LNCaP clone FGC (cell line): Measurements from ENCODE around the genes LINGO3, TIMM13 and ZNF555.

GRCh38 chr19:2303506-2303983, 4.4 kb downstream of the LINGO3 start:
- RRBS, 2 experiments, result 10 to 19% methylated on average over 2 of the region's 15 CpGs

GRCh38 chr19:2307981-2308650, at the start of gene LINGO3:
TSS of gene LINGO3 (minus strand) at chr19:2308154.
- RRBS, 2 experiments, result 2% methylated on average over 35 to 40 of the region's 81 CpGs

DNA sequence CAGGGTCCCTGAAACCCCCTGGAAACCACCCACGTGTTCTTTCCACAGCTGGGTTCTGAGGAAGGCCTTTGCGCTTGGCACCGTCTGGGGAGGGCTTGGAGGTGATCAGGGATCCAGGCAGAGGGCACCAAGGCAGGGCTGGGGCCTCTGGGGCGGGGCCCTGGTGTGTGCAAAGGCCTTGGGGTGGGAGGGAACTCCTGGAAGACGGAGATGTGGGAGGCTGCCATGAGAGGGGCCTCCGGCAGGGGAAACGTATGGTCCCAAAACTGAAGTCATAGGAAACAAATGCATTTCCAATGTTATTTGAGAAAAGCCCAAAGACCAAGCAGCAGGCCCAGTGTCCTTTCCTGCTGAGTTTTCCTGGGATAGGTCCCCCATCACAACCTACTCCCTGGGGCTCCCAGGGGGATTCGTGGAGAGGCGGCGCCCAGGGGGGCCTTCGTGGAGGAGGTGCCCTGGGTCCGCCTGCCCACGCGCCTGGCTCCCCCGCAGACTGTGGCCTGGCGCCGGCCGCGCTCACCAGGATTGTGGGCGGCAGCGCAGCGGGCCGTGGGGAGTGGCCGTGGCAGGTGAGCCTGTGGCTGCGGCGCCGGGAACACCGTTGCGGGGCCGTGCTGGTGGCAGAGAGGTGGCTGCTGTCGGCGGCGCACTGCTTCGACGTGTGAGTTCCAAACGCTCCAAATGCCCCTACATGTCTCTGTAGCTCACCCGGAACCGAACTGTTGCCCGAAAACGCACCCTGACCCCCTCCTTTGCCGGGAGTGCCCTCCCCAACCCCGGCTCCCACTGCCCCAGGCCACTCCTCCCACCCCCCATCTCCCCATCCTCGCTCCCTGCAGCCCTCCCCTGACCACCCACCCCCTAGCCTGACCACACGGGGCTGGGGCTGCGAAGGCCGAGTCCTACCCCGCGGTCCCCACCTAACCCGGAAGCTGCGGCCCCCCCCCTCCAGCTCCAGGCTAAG, 3.5 kb downstream of the TIMM13 start:
- RRBS, 2 experiments, result 93 to 96% methylated on average over 11 to 14 of the region's 50 CpGs

GRCh38 chr19:2427080-2427749, at the start of gene TIMM13:
TSS of gene TIMM13 (minus strand) at chr19:2427586.
- RRBS, 2 experiments, result under 1 to 2% methylated on average over 39 to 43 of the region's 78 CpGs

- RRBS, 2 experiments, result 86 to 90% methylated on average over 2 of the region's 16 CpGs
Measured at GRCh38 chr19:2437874-2438282, 10.5 kb upstream of the TIMM13 start.

GRCh38 chr19:2598760-2599640, 103.5 kb downstream of the GNG7 start:
- RRBS, 2 experiments, result 80% methylated on average over 1 of the region's 38 CpGs

DNA sequence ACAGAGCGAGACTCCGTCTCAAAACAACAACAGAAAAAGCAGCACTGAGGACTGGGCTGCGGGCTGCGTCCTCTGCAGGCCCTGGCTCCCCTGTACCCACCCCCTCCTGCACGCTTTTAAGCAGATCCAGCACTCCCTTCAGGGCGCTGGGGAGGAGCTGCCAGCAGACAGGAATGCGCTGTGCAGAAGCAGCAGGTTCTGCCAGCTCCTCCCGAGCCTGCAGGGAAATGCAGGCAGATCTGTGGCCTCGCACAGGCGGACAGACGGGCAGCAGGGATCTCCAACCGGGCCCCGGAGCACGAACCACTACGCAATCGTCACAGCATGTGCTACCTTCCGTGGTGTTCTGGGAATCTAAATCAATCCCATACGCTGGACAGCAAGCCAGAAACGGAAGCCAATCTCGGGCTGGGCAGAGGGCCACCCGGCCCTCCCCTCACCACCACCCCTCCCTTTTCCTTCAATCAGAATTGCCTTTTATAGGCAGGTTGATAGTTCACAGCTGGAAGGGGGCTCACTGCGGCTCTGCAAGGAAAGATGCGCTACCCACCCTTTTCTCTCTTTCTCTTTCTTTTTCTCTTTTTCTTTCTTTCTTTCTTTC, 100.1 kb downstream of the GNG7 start:
- RRBS, 2 experiments, result no CpG with 5 or more reads among the region's 23 CpGs

DNA sequence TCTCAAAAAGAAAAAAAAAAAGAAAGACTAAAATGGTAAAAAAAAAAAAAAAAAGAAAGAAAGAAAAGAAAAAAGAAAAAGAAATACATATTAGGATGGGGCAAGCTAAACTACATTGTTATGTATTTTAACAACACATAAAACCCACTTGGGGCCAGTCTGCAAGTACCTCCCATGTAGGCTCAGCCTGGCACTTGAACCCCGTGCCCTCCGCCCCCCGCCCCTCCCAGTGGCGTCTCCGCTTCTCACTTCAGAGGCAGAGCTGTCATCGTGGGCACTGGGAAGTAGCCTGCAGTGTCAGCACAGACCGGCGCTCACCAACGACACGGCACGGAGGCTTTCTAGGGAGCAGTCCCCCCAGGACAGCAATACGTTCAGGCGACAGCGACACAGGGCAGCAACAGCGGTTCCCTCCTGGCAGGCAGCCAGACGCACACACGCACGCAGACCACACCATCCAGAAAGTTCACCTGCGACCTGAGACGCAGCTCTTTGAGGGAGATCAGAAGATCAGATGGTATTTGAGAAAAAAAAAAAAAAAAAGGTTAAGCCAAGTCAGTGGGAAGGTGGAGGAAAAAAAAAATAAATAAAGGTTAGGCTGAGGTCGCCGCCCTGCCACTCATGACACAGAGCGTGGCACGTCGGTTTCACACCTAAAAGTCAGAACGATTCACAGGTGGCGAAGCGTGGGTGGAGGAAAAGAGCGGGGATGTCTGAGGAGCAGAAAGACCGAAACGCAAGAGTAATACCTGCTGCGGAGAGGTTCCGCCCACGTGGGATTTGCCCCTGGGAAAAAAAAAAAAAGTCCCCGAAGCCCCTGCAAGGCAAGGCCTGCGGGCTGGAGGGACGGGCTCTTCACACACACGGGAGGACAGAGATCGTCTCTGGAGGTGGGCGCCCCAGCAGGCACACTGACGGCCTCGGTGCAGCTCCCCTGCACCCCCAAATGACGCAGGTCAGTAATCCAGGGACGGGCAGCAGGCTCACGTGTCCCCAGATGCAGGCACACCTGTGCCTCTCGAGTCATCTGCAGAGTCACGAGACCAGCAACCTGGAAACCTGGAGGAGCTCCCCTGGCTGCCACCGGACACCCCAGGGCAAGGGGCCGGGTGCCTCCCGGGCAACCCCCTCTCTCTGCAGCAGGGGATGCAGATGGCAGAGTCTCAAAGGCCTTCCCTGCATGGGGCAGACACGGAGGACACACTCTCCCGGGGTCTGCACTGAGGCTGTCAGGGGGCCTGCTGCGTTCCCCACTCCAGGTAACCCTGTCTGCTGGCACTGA, 94.5 kb downstream of the GNG7 start:
- RRBS, 2 experiments, result 47 to 52% methylated on average over 3 of the region's 53 CpGs

GRCh38 chr19:2637010-2637549, 65.4 kb downstream of the GNG7 start:
- RRBS, 2 experiments, result no CpG with 5 or more reads among the region's 27 CpGs

DNA sequence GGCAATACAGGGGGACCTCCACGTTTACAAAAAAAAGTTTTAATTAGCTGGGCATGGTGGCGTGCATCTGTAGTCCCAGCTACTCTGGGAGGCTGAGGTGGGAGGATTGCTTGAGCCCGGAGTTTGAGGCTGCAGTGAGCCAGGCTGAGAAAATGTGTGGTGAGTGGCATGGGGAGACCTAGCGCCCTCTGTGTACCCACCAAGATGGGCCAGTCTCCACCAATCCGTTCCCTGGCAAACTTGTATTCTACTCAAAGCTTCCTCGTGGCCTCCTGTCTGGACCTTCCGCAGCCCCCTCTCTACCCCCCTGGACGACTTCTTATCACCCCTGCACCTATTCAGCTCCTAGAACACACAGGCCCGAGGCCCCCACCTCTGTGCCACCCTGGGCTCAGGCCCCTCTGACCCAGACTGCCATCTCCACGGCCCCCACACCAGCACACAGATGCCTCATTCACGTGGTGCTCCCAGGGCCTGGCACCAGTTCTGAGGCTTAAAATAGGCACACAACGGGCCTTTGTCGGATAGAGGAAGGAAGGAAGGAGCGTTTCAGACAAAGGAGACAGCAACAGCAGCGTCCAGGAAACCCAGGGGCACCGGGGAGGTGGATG, 7.4 kb downstream of the GNG7 start:
- RRBS, 2 experiments, result no CpG with 5 or more reads among the region's 16 CpGs

GRCh38 chr19:2782334-2783150, 531 bp downstream of the SGTA start:
- RRBS, 2 experiments, result no CpG with 5 or more reads among the region's 44 CpGs

- RRBS, 2 experiments, result 95 to 98% methylated on average over 7 of the region's 32 CpGs
Measured at GRCh38 chr19:2790610-2791417, 5.5 kb downstream of the THOP1 start.

- RRBS, 2 experiments, result 98 to 99% methylated on average over 1 of the region's 35 CpGs
Measured at GRCh38 chr19:2811702-2812436, 7.8 kb upstream of the ZNF554 start.

GRCh38 chr19:2833613-2834740, 7.3 kb upstream of the ZNF555 start:
- RRBS, 2 experiments, result 54 to 57% methylated on average over 2 of the region's 32 CpGs

DNA sequence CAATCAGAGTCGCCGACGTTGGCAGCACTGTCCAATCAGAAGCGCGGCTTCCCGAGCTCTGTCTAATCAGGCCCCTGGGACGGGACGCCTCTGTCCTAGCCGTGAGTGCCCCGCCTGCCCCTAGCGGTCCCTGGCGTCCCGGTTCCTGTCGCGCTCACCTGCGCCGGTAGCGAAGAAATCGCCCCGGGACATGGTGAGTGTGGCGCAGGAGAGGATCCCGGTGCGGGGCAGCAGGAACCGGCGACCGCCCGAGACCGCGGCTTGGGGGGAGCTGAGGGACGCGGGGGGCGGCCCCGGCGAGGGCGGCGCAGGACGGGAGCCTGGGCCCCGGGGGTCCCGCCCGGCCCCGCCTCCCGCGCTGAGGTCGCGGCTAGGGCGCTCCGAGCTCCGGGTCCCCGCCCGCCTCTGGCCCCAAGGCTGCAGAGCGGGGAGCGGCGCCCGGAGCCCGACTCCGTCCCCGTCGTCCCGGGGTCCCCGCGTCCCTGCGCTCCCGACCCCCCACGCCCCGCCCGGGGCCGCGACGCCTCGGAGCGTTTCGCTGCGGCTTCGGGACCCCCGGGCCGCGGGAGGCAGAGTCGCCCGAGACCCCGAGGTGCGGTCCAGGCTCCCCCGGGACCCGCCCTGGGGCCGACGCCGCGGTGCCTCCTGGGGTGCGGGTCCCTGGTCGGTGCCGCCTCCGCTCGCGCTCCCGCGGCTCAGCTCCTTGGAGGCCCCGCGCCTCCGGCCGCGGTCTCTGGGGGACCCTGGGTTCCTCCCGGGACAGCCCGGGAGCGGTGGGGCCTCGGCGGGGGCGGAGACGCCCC, at the start of gene ZNF555:
ZNF555 (plus strand) TSS at position 93 of the 803 bp plus-strand sequence.
- RRBS, 2 experiments, result 2 to 4% methylated on average over 65 of the region's 107 CpGs

- RRBS, 2 experiments, result no CpG with 5 or more reads among the region's 11 CpGs
Measured at GRCh38 chr19:2887208-2887779, 13.4 kb upstream of the ZNF57 start.

DNA sequence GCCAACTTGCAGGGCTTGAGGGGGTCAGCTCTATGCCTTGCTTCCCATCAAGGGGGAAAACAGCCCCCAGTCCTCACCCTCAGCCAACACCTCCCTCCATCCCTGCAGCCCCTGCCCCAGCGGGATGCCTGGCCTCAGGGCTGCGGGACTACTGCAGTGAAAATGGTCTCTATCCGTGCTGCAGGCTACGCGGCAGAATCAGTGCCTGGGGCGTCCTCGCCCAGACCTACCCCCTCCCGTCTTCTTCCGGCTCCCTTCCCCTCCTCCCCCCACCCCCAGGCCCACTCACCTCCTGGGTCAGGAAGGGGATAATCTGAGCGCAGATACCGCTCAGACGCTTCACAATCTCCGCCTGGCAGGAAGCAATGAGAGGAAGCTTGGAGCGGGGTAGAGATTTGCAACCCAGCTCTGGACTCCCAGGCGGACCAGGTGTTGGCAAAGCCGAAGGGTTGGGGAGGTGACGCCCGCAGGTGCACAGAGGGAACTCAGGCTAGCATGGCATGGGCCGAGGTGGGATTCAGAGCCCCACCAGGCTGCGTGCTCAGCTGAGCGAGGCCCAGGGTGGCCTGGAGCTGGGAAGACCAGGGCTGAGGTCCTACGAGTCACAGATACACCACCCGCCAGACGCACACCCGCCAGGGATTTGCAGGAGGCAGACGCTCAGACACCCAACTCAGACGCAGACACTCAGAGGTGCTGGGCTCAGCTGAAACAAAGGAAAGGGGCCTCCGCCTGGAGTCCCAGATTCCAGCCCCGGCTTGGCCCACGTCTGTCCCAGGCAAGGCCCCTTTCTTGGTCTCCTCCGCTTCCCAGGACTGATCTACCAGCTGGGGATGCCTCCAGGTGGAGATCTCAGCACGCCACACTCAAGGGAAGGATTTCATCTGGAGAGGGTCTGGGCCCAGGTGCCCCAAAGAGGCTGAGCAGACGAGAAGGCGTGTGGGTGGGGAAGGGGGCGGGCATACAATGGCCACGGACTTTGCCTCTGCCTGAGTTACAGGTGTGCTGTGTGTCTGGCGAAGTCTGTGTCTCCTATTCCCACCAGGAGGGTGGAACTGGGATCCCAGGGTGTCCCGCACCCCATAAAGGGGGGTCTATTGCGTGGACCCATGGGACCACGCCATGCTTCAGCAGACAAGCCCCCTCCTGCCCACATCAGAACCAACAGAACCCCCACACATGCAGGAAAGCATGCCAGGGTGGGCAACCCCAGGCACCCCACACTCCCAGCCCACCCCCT, 3.9 kb downstream of the TLE2 start:
- RRBS, 2 experiments, result no CpG with 5 or more reads among the region's 40 CpGs

- RRBS, 2 experiments, result 39 to 42% methylated on average over 6 of the region's 44 CpGs
Measured at GRCh38 chr19:3041702-3042613, 12.9 kb upstream of the TLE2 start.

- RRBS, 2 experiments, result 71 to 100% methylated on average over 1 to 5 of the region's 9 CpGs
Measured at GRCh38 chr19:3046059-3046518, 16.2 kb downstream of the TLE5 start.

DNA sequence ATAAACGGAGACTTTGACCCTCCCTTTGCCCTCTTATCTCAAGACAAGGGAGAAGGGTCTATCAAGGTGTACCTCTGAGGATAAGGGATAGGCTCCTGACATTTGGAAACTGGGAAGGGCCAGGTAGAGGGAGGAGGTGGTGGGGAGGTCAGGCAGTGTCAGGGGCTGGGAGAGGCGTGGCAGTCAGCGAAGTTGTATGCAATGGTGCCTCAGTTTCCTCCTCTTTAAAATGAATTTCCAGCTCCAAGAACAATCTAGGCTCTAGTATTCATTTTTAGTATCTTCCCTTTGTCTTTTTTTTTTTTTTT, 4.6 kb upstream of the GNA11 start:
- RRBS, 2 experiments, result no CpG with 5 or more reads among the region's 3 CpGs